Heart (tissue), 3 donors: ENCODE measurements around the genes ZNRD2, MUS81 and C11orf68.

DNA sequence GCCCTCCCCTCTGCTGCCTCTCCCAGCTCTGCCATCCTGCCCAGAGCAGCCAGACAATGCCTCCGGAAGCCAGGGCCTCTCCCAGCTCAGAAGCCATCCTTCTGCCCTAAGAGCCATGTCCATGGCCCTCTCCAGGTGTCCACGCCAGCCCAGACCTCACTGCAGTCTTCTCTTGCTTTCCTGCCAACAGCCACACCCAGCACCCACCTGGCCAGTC is 34.5 kb upstream of the SCYL1 start:
- RAMPAGE, long total RNA, 2 experiments, result no peak in any of the 2 experiments

GRCh38 chr11:65492550-65493652 is 32.0 kb upstream of the SCYL1 start:
- RAMPAGE, long total RNA, 2 experiments, result no peak in any of the 2 experiments

GRCh38 chr11:65498483-65499186 is 26.2 kb upstream of the SCYL1 start:
- RAMPAGE, long total RNA, 2 experiments, result no peak in any of the 2 experiments

GRCh38 chr11:65569384-65570681 is at the start of gene ZNRD2:
Gene ZNRD2 (plus strand): TSS chr11:65570477.
- RAMPAGE, long total RNA, 2 experiments, result start-site peak on the minus strand in 2 of 2 experiments, at chr11:65570337-65570371 at its widest, 14 to 58 reads per replicate

- RAMPAGE, long total RNA, 2 experiments, result no peak in any of the 2 experiments
Observed at GRCh38 chr11:65606455-65607645, 7.2 kb downstream of the MAP3K11 start.

DNA sequence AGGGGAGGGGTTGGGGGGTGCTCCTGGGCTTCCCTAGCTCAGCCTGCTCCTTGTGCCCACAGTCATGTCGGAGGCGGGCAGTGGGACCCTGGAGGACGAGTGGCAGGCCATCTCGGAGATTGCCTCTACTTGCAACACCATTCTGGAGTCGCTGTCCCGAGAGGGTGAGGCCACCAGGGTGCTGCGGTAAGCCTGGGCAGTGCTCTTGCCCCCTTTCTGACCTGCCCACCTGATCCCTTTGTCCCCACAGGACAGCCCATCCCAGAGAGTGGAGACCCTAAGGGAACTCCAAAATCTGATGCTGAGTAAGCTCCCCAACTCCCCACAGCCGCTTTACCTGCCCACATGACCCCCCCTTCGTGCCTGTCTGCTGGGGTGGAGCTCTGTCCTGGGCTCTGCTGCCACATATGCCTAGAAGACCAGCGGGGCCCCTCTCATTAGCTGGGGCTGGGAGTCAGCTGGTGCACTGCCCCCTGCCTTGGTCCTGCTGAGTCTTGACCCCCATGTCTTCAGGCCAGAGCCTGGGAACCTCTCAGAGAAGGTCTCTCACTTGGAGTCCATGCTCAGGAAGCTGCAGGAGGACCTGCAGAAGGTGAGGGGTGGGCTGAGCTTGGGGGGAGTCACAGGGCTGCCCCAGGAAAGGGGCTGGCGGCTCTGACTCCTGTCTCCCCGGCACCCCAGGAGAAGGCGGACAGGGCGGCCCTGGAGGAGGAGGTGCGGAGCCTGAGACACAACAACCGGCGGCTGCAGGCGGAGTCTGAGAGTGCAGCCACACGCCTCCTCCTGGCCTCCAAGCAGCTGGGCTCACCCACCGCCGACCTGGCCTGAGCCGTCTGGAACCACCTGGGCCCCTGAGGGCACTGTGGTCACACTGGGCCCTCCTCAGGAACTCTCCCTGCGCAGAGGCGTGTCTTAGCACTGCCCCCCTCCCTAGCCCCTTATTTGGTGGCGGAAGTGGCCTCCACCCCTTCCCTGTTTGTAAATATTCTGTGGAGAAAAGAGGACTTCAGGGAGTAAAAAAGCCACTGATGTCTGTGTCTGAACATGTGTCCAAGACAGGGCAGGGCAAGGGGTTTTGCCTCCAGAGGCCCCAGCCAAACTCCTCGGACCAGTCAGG is 12.3 kb downstream of the SIPA1 start:
- RAMPAGE, long total RNA, 2 experiments, result no peak in any of the 2 experiments

DNA sequence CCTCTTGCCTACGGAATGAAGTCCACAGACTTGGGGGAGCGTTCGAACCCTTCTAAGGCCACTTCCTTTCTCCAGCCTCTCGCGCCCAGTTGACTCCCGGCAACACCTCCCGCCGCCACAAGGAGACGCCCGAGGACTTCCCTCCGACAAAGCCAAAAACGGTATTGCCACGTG is 366 bp upstream of the KAT5 start:
- RAMPAGE, long total RNA, 2 experiments, result no peak in any of the 2 experiments

GRCh38 chr11:65718421-65719346 is 1.9 kb downstream of the RNASEH2C start:
- RAMPAGE, long total RNA, 2 experiments, result no peak in any of the 2 experiments

DNA sequence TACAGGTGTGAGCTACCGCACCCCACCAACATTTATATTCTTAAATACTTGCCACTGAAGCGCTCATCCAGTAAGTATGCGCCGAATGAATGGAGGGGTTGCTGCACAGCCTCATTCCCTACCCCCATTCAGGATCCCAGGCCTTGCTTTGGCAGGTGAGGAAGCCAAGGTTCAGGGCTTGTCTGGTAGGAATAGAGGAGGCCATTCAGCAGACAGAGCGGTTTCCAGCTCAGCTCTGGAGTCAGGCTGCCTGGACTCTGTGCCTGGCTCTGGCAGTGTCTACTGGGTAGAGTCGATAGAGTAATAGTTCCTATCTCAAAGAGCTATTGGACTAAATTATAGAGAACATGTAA is 6.8 kb upstream of the SNX32 start:
- RAMPAGE, long total RNA, 2 experiments, result no peak in any of the 2 experiments

- RAMPAGE, long total RNA, 2 experiments, result no peak in any of the 2 experiments
Observed at GRCh38 chr11:65851038-65851580, 6.9 kb downstream of the CFL1 start.

GRCh38 chr11:65859892-65860929 is at the start of gene MUS81:
Gene MUS81 (plus strand): TSS chr11:65860433.
- RAMPAGE, long total RNA, 2 experiments, result start-site peak on the minus strand in 1 of 2 experiments, at chr11:65860182-65860373 at its widest, 51 reads per replicate

GRCh38 chr11:65867387-65868180 is 5.0 kb downstream of the EFEMP2 start:
- RAMPAGE, long total RNA, 2 experiments, result no peak in any of the 2 experiments

- RAMPAGE, long total RNA, 2 experiments, result no peak in any of the 2 experiments
Observed at GRCh38 chr11:65870412-65871241, 2.0 kb downstream of the EFEMP2 start.

DNA sequence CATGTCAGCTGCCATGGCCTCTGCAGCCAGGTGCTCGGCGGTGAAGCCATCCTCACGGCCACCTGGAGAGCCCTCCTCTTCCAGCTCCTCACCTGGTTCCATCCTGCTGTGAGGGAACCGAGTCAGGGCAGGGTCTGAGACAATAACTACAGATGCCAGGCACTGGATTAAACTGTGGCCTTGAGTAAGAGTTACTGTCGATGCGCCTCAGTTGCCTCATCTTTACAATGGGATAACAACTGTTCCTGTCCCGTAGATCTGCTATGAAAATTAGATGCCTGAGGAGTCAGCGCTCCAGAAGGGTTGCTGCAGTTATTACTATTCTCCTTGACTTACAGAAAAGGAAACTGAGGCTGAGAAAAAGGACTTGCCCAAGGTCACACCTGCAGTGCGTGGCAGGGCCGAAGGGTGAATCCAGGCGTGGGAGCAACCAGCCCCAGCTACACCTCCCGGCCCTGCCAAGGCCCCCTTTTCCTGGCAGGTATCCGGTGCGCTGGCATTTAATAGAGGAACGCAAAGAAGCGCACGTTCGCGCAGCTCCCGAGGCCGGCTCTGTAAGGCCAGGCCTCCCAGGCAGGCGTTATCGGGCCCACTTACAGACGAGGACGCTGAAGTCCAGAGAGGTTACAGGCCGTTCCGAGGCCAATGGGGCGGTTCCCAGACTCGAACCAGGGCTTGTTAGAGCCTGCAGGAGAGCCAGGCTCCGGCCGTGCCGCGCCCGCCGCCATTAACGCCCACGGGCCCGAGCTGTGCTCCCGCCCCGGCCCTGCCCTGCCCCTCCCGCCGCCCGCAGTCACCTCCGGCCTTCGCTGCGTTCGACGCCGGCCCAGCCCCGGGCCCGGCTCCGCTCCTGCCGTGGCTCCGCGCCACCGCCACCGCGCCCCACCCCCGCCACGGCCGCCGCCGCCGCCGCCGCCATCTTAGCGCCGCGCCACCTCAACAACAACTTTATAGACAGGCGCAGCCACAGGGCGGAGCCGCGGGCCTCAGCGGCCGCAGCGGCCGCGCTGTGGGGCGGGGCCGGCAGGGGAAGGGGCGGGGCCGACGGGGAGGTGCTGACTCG is at the start of gene C11orf68:
TSS of gene C11orf68 (minus strand) at position 950 of the 1,063 bp plus-strand sequence.
- RAMPAGE, long total RNA, 2 experiments, result no peak in any of the 2 experiments

GRCh38 chr11:65920808-65921647 is 1.8 kb downstream of the DRAP1 start:
- RAMPAGE, long total RNA, 2 experiments, result no peak in any of the 2 experiments

DNA sequence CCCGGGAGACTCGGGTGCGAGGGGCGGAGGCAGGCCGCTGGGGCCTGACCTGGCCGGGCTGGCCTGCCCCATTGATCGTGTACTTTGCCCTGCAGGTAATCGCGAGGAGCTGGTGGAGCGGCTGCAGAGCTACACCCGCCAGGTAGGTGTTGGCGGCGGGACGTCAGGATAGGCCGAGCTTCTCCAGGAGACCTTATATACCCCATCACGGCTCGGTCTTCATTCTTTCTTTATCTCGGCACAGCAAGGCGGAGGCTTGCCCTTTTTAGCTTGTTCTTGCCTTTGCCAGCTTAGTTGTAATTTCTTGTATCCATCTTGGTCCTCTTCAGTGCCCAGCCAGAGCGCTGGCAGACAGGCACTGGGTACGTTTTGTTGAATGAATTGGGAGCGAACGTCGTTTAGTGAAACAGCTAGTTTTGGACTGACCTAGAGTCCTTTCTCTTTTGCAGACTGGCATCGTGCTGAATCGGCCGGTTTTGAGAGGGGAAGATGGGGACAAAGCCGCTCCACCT is 470 bp downstream of the SF3B2 start:
- RAMPAGE, long total RNA, 2 experiments, result no peak in any of the 2 experiments

DNA sequence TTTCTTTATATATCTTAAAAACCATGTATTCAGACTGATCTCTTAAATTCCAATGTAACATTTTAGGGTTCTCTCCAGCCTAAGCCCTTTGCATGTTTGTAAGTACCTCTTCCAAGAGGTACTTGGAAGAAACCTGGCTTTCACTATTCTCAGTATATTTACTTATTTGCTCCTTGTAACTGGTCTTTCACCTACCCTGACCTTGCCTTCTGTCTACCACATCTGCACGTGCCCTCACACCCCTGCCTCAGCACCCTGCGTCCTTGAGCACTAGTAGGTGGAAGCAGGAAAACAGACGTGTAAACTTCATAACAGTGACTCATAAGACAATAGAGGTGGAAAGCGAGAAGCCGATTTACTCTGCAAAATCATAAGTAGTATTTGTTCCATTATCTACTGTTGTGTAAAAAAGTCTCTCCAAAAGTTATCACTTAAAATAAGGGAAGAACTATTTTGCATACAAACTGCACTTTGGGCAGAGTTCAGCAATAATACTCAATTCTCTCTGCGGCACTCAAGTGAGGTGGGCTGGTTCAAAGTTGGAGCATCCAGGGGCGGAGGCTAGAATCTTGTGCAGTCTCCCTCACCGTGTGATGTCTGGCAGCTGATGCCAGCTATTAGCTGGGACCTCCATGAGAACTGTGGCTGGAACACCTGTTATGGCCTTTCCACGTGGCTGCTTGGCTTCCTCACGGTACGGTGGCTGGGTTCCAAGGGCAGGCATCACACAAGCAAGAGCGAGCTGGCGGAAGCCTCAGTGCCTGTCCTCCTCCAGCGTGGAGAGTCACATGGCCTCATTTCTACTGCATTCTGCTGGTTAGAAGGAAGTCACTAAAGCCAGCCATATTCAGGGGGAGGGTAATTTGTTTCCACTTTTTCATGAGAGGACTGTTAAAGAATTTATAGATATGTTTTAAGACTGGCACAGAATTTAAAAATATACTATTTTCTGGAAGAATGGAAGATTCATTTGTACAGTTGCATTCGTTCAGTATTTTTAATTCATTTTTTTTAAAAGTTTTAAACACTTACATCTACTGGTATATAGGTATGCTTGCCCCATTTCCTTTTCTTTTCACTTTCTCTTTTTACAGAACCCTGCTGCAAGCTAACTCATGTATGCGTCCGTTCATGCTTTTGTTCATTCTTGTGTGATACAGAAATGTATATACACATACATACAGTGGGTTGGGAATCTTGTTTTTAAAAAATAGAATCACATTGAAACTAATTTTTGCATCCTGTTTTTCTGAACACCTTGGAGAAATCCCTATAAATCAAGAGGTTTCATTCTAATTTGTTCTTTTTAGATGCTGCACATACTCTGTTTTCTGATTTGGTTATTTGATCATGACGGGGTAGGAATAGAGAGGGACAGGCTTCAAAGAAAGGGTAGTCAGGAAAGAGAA is 30.6 kb downstream of the PACS1 start:
- RAMPAGE, long total RNA, 2 experiments, result no peak in any of the 2 experiments

DNA sequence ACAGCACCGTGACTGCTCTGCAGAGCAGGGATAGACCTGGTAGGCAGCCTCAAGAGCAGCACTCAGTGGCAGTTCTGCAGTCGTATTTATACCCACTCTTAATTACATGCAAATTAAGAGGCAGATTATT is 73.9 kb upstream of the KLC2 start:
- RAMPAGE, long total RNA, 2 experiments, result no peak in any of the 2 experiments

DNA sequence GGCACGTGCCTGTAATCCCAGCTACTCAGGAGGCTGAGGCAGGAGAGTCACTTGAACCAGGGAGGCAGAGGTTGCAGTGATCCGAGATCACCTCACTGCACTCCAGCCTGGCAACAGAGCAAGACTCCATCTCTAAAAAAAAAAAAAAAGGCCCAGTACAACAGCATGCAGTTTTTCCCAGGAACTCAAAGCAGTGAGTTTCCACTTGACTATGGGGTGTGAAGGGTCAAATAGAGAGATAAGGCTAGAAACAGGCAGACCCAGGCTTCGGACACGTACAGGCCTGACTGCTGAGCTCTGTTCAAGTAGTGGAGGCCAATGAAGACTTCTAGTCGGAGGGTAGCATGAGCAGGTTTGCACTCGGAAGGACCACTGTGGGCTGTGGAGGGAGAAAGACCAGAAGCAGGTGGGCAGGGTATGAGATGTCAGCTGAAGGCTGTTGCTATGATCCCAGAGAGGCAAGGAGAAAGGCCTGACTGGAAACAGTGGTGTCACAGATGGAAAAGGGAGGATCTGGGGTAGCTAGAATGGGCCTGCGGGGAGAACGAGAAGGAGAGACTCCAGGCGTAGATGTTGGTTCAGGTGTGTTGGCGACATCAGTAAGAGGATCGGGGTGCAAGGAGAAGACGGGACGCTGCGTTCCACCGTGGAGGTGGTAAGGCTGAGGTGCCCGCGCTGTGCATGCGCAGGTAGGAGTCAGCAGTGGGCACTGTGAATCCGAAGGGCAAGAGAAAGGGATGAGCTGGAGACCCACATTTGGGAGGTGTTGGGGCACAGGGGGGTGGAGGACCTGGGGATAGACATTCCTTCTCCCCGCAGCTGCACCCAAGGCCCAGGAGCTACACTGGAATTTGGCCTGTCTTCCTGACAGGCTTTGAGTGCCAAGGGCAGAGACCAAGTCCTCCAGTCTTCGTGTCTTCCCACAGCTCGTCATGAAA is 38.5 kb upstream of the KLC2 start:
- RAMPAGE, long total RNA, 2 experiments, result no peak in any of the 2 experiments

GRCh38 chr11:66230118-66230670 is 27.3 kb upstream of the KLC2 start:
- RAMPAGE, long total RNA, 2 experiments, result no peak in any of the 2 experiments